ENCODE data around the gene EPB41L5.

- PRO-cap, result no peak
These were observed 9.9 kb downstream of the STEAP3 start for GRCh38 chr2:119233460-119234081.

- PRO-cap, result no peak
These were observed 31.0 kb downstream of the STEAP3 start for GRCh38 chr2:119254690-119254985.

GRCh38 chr2:119699179-119699900, 20.3 kb downstream of the TMEM177 start:
- PRO-cap, result no peak

DNA sequence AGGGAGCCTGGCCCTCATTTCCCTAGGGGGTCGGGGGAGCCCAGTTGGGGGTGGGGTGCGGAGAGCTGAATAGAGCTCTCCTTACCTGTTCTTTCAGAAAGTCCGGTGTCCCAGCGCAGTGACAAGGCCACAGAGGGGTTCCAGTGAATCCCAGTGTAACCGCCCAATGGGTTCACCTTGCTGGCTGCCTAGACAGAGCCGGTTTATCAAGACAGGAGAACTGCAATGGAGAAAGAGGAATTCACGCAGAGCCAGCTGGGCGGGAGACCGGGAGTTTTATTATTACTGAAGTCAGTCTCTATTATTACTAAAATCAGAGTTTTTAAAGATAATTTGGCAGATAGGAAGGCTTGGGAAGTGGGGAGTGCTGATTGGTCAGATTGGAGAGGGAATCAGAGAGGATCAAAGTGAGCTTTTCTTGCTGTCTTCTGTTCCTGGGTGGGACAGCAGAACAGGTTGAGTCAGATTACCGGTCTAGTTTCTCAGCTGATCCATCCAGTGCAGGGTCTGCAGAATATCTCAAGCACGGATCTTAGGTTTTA, 22.5 kb downstream of the TMEM177 start:
- PRO-cap, result no peak

- PRO-cap, result no peak
These were observed 83.2 kb upstream of the EPB41L5 start for GRCh38 chr2:119929222-119930503.

- PRO-cap, result bidirectional peak, plus-strand start at chr2:120013032, minus-strand start at chr2:120012968; unidirectional peak, minus-strand start at chr2:120013268
These were observed at the start of gene EPB41L5 for GRCh38 chr2:120012529-120013616. TSS of gene EPB41L5 (plus strand) at chr2:120013077.

DNA sequence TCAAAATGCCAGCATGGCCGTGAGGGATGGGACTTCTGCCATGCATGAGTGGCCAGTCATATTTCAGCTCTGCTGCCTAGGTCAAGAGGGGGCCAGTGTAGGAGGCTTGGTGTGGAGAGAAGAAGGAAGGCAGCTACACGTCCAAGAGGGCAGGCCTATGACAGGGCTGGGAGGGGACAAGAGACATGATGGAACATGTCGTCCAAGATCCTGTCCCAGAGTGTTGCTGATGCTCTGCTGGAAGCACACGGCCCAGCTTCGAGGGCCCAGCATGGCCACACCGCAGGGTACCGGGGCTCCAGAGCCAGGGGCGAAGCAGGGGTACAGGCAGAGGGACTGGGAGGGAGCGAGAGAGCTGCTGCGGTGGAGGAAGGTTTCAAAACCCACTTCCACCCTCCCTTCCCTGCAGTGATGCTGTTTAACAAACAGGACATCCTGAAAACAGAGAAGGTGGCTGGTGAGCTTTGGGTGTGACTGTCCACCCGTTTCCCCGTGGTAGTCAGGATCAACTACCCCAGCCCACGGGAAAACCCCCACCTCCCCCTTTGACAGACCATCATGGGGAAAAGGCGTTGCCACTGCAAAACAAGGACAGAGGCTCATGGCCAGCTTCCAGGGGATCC, 13.1 kb downstream of the TMEM185B start:
- PRO-cap, result no peak

GRCh38 chr2:120251959-120252243, 751 bp upstream of the RALB start:
- PRO-cap, result no peak

DNA sequence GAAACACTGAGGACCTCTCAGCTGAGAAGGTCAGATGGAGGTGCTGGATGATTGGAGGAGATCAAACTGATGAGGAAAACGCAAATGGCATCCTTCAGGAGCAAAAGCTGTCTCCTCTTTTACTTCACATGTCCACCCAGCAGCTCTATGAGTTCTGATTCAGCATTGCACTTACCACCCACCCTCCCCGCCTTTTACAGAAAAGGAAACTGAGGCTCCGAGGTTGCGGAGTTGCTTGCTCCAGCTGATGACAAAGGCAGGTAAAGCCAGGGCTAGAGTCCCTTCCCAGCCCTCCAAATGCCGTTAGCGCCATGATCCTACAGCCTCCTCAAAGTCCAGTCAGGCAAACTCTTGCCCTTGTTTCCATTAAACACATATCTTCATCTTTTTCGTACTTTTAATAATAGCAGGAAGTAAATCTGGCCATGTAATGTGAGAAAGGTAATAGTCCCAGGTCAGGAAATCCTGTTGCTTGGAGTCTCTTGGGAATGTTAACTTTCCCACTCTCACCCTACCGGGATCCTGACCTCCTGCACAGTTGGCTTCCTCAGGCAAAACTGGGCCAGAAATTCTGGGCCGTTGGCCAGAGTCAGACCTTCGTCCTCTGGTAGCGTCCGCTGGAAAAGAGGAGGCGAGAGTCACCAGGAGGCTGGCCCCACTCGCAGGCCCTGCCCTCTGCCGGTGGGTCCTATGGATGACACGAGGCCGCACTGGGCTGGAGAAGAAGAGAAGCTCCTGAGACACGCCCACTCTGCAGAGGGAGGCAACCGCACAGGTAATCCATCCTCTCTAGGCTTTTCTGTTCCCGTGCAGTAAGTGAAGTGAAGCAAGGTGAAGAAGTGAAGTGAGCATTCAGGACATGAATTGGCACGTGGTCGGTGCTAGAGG, 183.0 kb upstream of the GLI2 start:
- PRO-cap, result no peak

DNA sequence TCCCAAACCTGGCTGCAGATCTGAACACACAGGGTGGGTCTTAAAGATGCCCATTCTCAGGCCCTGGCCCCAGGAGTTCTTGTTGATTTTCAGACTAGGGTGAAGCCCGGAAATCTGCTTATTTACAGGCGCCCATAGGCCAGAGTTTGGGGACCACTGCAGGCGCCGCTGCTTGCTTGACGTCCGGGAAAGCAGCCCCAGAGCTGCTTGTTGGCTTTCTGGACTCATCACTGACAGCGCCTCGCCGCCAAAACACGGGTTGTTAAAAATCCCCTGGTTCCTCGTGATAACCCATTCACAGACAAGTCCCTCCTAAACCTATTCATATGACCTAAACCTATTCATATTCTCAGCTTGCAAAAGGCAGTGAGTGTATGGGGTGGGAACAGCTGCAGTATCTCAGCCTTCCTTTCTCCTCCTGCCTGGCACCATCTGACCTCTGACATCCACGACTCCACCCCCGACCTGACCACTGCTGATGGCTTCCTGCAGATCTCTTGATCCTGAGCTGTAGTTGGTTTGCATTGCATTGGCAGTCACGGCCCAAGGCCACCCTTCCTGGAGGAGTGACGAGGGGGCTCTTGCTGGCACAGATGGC, 198.4 kb downstream of the GLI2 start:
- PRO-cap, result no peak

DNA sequence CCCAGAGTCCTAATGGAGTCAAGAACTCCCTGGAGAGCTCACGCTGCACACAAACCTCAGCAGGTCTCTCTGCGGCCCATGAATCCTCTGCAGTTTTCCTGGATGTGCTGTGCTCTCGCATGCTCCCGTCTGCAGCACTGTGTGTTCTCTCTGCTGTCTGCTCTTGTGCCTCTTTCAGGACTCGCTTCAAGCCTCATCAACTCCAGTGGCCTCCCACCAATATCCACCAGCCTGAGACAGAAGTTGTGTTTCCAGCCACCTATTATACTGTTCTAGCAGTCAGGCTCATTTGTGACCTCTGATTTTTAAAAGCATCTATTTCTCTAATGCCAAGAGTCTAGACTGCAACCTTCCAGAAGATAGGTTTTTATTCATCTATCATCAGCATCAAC, 94.2 kb downstream of the CLASP1 start:
- PRO-cap, result no peak

DNA sequence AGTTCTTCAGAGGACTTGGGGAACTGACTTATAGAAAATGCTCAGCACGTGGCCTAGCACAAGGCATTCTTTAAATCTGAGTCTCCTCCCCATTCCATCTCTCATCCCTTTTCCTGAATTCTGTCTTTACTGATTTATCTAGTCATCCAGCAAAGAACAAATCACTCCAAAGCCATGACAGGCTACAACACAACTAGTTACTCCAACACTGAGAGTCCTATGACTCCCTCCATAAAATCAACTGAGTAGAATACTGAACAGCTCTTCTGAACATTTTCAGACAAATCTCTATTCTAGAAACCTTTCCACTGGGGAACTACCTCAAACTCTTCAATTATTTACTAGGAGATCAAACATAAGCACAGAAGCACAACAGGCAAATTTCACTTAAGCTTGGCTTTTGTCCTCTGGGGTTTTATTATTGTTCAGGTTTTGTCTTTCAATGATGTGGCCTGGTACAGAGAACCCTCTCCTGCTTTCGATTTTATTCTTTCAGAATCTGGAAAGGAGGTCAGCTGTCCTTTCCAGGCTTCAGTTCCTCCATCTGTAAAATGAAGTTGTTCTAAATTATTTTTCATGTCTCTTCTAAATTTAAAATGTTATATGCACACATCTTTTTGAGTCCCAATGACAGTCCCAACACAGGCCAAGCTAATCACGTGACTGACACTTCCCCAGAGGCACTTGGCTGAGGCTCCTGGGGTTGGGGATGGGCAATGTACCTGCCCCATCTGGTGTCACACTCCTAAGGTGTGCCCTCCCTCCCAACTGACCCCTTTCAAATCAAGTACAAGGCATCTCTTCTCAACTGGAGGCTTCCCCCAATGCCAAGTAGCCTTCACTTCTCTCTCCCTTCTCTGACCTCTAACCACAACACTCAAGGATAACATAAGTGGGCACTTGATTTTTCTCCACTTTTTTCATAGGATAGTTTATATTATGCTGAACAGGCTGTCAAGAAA, 86.7 kb downstream of the CLASP1 start:
- PRO-cap, result no peak

DNA sequence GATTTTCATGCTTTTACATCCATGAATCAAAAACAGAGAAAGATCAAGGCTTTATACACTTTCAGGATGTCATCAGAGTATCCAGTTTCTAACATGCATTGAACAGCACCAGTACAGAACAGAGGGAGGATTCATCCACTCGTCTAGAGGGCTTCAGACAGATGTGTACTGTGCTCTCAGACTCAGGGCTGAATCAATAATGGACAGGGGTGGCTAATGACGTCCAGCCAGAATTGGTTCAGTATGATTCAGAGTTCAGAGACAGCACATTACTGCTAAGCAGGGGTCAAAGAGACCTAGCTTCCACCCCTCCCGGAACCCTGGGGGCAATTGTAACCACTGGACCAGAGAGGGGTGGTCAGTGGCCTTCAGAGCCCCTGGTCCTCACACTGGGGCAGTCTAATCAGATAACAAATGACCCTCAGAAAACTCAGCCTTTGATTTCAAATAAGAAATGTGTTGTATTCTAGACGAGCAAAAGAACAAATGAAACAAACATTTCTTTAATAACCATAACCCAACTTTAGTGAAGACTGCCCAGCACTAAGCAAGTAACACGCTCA, 81.2 kb downstream of the CLASP1 start:
- PRO-cap, result no peak

DNA sequence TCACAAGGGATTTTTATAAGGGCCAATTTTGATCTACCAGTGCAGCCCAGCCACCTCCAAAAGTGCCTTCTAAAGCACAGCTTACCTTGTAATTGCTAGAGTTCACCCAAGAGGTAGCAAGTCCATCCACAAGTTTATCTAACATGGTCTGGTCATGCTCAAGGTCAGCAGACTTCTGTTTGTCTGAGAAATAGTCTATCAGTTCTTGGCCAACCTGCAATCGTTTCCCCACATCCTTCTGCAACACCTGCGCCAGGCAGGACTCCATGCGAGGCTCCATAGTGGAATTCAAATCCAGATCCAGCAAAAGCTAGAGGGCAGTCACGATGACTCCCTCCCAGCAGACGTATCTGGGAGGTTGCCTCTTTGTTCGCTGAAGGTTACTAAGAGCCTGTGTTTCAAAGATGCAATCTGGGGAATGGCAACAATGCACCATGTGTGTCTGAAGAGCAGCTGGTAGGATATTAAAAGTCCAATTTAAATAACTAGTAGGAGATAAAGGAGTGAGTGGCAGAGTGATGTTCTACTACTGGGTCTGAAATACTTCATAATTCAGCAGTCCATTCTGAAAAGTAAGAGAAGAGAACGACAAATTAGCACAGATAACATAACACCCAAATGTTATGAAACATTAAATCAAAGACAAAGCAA, 43.5 kb downstream of the CLASP1 start:
- PRO-cap, result no peak

GRCh38 chr2:121975015-121975508, 219.6 kb downstream of the TSN start:
- PRO-cap, result no peak

- PRO-cap, result no peak
These were observed 984.6 kb downstream of the TSN start for GRCh38 chr2:122739822-122740600.

- PRO-cap, result no peak
These were observed 36.4 kb downstream of the GYPC start for GRCh38 chr2:126692234-126692833.

GRCh38 chr2:126695876-126696862, 40.2 kb downstream of the GYPC start:
- PRO-cap, result no peak

DNA sequence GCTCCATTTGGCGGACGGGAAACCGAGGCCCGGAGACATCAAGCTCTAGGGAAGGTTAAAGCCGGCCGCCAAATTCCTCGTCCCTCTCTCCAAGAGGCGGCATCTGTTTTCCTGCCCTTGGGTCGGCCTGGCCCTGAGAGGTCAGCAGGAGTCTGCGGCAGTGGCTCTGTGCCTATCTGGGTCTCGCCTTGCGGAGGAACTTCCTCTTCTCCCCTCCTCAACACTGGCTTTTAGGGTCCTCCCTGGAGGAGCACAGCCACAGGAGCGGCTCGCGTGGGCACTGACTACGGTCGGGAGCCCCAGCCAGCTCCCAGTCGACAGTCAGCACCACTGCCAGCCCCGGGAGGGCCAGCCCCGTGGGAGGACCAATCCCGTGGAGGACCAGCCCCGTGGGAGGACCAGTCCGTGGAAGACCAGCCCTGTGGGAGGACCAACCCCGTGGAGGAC, 72.6 kb downstream of the TEX51 start:
- PRO-cap, result no peak

DNA sequence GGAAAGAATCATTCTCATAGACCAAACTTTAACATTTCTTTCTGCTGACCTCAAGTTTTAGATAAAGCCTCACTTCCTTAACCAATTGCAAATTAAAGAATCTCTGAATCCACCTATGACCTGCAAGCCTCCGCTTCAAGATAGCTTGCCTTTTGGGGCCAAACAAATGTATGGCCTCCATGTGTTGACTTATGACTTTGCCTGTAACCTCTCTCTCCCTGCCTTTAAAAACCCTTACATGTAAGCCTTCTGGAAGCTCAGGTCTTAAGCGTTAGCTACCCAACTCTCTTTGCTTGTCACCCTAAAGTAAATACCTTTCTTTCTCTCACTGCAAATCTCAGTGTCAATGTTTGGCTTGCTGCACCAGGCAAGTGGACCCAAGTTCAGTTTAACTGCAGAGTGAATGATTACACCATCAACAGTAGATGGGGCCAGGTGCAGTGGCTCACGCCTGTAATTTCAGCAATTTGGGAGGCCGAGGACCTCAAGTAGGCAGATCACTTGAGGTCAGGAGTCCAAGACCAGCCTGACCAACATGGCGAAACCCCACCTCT, 97.9 kb downstream of the TEX51 start:
- PRO-cap, result no peak

All from left common carotid artery plus branches (tissue), 1 donor.